Subcutaneous preadipocyte (primary cell): ENCODE data around the gene ACTG1.

GRCh38 chr17:81082456-81082714, 47.4 kb downstream of the BAIAP2 start:
- CAGE, long polyA plus RNA = no peak

DNA sequence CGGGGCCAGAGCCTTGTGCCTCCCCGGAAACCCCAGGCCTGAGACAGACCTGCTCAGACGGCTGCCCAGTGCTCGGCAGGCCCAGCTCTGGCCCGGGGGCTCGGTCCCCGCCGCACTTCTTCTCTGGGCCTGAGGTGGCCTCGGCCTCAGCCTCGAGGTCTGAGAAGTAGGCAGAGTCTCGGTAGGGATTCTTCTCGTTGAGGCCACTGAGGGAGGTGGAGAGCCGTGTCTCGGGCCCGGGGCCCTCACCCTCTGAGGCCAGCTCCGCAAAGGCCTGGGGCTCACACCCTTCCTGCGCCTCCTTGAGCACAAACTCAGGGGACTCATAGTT, 44.6 kb upstream of the PVALEF start:
- CAGE, long polyA plus RNA = no peak

DNA sequence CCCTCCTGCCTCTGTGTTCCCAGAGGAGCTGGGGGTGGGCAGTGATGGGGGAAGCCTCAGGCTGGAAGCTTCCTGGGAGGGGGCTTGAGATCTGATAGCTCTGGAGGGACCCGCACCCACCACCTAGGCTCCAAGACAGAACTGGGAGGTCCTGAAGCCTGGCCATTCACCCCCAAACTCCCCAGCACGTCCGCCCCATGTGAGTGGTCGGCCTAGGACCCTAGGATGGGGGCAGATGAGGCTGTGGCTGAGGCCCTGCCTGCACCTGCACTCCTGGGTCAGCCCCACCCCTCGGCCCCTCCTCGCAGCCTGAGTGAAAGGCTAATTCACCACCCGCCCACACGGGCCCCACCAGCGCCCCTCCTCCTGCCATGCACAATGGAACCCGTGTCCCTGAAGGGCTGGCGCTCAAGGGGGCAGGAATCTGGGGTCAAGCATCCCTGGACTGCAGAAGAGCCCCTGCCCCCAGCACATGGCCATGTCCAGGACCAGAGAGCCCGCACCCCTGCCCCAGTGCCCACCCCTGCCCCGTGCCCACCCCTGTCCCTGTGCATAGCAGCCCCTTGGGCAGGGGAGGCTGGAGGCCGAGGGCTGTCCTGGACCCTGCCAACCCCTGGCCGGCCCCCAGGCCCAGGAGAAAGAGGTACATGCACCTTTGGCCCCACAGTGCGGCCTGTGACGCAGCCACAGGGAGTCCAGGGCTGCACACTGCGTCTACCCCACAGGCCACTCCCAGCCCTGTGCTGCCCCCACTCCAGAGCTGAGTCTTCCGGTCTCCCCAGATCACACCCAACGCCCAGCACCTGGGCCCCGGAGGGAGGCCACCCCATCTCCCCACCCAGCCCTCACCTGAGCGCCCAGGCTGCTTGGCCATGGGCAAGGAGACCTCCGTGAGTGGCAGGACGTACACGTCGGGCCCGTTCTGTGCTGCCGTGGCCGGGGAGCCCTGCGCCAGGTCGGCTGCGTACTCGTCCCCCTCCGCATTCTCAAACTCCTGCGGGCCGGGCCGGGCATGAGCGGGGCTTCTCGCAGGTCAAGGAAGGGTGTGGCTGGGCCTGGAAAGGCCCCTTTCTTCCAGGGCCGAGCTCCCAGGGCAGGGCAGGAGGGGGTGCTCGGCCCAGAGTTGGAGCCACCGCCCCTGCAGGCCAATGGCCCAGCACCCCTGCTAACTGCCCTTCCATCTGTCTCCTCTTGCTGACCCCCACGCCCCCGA, 34.7 kb upstream of the PVALEF start:
- CAGE, long polyA plus RNA = no peak

DNA sequence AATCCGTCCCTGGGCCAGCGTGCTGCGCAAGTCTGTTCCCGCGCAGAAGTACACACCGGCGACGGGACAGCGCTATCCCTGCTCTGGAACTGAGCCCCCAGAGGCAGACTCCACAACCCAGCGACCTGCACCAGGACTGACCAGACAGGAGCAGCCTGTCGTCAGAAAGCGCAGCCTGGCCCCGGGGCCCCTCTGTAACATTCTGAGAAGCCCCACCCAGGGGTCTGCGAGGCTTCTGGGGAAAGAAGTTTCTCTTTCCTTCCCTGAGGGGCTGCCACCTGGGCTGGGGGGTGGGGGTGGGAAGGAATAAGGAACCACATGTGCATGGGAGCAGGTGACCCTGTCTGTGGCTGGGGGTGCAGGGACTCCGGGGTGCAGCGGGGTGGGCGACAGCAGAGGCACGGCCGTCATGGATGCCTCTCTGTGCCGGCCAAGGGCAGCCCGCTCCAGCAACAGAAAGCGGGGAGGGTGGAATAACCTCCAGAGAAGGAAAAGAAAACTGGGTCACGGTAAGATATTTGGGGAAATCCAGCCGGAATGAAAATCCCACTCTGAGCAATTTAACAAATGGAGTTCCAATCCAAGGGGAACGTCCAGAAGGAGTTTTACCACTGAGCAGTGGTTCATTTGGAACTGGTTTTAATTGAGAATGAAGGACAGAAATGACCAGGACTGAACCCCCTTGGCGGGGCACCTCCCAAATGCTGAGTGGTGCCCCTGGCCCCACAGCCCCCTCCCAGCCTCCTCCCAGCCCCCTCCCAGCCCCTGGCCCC, 4.2 kb downstream of the NDUFAF8 start:
- CAGE, long polyA plus RNA = no peak

GRCh38 chr17:81246125-81246715, 7.1 kb downstream of the NDUFAF8 start:
- CAGE, long polyA plus RNA = no peak

DNA sequence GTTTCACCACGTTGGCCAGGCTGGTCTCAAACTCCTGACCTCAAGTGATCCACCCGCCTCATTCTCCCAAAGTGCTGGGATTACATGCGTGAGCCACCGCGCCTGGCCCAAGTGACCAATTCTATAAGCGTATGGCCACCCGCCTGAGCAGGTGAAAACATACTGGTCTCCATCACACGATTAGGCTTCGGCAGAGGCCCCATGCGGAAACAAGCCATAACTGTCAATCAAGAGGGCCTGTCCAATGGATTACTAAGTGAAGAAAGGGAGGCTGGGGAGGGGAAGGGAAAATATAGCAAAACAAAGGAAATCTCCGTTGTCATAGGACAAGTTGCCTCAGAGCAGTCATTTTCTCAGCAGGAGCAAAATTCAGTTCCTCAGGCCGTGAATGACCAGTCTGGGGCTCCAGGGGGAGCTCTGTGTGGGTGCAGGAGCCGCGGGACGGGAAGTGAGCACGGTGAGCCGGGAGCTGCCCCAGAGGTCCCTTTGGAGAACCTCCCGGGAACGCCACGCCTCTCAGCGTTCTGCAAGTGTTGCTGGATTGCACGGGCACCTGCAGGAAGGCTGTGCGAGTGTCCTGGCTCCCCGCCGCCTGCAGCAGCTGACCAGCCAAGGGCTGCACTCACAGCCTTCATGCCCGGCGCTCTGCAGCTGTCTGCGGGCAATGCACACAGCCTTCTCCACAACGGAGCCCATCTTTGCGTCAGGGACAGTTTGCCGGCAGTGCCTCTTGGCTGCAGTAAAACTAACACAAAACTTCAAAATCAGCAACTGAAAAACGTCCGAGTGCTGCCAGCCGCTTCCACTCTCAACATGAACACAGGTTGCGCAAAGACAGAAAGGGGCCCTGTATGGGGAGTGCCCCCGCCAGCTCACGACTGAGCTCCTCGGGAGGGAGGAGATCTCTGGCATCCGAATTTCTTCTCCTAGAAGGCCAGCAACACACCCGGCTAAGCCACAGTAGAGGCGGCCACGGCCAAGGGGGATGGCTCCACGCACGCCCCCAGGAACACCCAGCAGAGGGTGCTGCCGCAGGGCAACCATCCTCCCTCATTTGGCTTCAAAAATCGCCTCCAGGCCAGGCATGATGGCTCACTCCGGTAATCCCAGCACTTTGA, 15.9 kb downstream of the NDUFAF8 start:
- CAGE, long polyA plus RNA = no peak

GRCh38 chr17:81258133-81258785, 19.1 kb downstream of the NDUFAF8 start:
- CAGE, long polyA plus RNA = no peak

DNA sequence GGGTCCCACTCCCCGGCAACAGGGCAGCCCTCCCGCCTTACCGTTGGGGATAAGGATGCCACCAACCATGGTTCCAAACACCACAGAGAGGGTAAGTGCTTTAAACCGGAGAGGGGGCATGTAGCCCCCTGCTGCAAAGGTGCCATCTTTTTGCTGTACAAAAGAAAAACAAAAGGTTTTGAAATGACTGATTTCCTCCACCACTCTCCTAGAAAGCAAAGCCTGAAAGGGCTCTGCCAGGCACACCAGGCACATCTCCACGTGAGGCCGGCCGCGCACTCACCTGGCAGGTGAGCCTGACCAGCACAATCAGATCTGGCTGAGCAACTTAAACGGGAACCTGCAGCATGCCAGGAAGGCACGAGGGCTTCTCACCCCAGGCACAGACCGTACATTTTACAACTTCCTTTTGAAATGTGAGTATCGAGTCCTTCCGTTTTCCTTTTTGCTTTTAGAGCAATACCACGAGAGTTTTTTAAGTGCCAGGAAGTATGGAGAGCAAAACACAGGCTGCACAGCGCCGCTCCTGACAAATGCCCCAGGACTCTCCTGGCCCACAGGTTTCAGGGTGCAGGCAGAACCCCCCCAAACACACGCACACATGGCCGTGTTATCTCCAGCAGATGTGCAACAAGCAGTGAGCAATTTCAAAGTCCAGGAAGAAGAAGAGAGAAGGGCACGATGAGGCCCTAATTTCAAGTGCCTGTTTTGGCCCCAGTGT, 22.5 kb downstream of the SLC38A10 start:
- CAGE, long polyA plus RNA = no peak

- CAGE, long polyA plus RNA = no peak
Measured at GRCh38 chr17:81387732-81388028, 7.6 kb upstream of the BAHCC1 start.

- CAGE, long polyA plus RNA = no peak
Measured at GRCh38 chr17:81388029-81388425, 7.2 kb upstream of the BAHCC1 start.

- CAGE, long polyA plus RNA = no peak
Measured at GRCh38 chr17:81397386-81397644, 2.1 kb downstream of the BAHCC1 start.

- CAGE, long polyA plus RNA = no peak
Measured at GRCh38 chr17:81403460-81404484, 8.5 kb downstream of the BAHCC1 start.

DNA sequence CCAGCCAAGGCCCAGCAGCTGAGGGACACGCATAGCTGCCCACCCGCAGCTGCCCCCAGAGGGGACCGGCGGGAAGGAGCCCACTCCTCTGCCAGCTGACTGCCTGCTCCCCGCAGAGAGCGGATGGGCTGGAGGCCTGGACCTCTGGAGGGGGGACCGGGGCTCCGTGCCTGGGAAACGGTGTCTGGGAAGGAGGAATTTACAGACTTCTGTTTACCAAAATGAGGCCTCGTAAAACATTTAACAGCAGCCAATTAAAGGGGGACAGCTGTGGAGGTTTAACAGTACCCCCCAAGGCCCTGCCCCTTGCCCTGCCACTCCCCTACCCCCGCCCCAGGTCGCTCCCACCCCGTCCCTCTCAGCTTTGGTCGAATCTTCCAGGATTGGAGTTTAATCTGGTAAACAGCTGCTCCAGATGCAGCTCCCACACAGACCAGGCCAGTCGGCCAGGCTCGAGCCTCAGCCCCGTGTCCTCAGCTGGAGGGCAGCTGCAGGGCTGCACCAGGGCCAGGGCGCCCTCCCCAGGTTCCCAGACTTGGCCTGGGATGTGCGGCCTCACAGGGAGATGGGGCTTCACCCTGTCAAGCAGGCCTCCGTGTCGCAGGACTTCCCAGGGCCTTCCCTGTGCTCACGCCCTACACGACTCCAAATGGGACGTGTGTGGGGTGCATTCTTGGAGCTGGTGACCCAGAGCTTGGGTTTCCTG, 41.2 kb downstream of the BAHCC1 start:
- CAGE, long polyA plus RNA = no peak

DNA sequence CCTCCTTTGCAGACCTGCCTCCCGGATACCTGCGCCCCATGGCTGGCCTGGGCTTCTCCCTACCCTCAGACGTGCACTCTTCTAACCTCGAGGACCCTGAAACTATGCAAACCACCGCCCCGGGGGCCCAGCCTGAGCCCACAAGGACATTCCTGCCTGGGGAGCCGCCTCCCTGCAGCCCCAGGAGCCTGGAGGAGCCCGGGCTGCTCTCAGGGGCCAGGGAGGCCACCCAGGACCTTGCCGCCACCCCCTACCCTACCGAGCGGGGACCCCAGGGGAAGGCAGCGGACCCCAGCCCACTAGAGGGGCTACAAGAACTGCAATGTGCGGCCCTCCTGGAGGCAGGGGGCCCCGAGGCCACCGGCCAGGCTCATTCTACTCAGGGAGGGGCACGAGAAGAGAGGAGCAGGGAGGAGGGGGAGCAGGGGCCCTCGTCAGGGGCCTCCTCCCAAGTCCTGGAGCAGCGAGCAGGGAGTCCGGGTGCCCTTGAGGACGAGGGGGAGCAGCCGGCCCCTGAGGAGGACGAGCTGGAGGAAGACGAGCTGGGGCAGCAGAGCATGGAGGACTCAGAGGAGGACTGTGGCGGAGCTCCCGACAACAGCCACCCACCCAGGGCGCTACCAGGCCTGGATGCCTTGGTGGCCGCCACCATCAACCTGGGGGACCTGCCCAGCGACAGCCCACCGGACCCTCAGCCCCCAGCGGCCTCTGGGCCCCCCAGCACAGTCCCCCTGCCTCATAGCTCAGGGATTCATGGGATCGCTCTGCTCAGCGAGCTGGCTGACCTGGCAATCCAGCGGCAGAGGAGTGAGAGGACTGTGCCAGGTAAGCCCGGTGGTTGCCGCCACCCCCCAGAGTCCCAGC, 52.0 kb downstream of the BAHCC1 start:
- CAGE, long polyA plus RNA = no peak

DNA sequence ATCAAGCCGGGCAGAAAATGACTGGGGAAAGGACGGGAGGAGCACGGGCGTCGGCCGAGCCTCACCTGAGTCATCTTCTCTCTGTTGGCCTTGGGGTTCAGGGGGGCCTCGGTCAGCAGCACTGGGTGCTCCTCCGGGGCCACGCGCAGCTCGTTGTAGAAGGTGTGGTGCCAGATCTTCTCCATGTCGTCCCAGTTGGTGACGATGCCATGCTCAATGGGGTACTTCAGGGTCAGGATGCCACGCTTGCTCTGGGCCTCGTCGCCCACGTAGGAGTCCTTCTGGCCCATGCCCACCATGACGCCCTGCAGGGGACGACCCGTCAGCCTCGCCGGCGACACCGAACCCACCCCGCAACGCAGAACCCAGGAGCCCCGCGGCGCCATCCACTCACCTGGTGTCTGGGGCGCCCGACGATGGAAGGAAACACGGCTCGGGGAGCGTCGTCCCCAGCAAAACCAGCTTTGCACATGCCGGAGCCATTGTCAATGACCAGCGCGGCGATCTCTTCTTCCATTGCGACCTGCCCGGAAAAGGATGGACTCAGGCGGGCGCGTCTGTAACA, 679 bp downstream of the ACTG1 start:
- CAGE, long polyA plus RNA = no peak

GRCh38 chr17:81512403-81512973, at the start of gene ACTG1:
Gene ACTG1, minus strand, starts transcription at chr17:81512799.
- CAGE, long polyA plus RNA = no peak

GRCh38 chr17:81545422-81546176, 6.6 kb downstream of the FAAP100 start:
- CAGE, long polyA plus RNA = no peak

DNA sequence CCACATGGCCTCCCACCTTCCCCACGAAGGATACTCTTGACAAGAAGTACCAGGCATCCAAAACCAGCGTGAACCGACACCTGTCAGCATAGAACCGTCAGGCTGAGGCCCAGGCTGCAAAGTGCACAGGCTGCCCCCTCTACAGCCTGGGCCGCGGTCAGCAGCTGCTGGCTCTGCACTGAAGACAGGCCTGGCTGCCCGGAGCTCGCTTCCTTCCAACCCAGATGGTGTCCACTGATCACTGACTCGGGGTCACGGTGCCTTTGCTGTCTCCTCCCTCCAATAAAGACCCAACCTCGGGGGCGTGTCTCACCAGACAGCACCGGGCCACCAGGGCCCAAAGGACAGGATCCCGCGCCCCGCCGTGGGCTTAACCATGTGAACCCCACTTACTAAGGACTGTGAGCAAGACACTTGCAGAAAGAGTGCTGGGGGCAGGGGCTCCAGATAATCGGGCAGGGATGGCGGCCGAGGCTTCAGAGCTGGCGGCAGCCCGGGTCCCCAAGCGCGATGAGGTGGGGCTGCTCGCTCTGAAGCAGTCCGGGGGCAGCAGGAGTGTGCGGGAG, 731 bp downstream of the FAAP100 start:
- CAGE, long polyA plus RNA = no peak

- CAGE, long polyA plus RNA = no peak
Measured at GRCh38 chr17:81566150-81567170, 14.3 kb upstream of the FAAP100 start.

DNA sequence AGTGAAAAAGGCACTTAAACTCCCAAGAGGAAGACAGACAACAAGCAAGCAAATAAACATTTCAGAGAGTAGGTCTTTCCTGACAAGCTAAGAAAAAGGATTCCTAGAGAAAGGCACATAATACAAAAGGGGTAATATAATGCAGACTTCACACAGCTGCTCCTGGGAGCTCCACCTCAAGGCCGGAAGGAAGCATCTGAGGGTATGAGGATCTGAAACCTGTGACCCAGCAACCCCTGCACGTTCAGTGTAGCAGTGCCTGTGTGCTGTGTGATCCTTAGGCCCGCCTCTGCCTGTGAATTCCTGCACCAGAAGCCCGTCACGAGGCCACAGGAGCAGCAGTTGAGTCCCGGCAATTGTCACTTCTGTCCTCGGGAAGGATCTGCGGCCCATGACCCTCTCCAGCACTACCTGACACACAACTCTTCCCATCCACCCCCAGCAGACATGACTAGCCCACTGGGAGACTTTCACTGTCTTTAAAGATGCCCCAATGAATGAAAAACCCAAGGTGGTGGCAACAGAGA, 38.5 kb downstream of the NPLOC4 start:
- CAGE, long polyA plus RNA = no peak